Hematopoietic multipotent progenitor cell (in vitro differentiated cells): ENCODE measurements around a stretch of chr6.

GRCh38 chr6:163471813-163472268, 57.3 kb downstream of the QKI start:
- CAGE, long polyA plus RNA = no peak

- CAGE, long polyA plus RNA = no peak
Observed at GRCh38 chr6:163476230-163476819, 61.8 kb downstream of the QKI start.

GRCh38 chr6:163963181-163963686, 548.7 kb downstream of the QKI start:
- CAGE, long polyA plus RNA = no peak

- CAGE, long polyA plus RNA = no peak
Observed at GRCh38 chr6:164827396-164828003, 481.9 kb downstream of the C6orf118 start.

DNA sequence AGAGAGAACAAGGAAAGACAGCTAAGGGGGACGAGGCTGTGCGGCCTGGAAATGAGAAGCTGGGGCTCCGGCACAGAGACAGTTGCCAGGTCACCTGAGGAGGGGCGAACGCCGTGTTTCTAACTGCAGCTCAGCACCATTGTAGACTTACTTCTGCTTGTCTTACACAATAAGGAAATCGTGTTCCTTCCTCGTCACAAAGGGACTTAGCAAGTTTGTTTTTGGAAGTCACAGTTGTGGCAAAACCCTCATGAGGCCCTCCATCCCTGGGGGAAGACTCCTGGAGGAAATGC, 69.0 kb upstream of the TBXT start:
- CAGE, long polyA plus RNA = no peak

DNA sequence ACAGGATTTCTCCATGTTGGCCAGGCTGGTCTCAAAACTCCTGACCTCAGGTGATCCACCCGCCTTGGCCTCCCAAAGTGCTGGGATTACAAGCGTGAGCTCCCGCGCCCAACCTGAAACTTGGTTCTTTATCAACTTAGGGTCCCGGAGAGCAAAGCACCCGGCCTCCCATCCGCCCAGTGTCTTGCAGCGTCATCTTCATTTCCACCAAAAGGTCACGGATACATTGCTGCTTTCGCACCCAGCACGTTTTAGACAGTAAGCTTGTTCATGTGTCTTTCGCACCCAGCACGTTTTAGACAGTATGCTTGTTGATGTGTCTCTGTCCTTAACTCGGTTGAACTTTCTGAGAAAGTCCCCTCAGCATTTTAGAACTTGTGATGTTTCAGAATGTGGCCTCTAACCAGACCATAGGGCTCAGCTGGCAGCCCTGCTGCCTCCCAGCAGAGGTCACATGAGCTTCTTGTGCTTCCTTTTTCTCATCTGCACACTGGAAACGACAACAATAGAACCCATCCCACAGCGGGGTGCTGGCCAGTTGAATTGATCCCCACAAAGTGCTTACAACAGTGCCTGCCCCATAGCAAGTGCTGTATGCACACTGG, 48.7 kb downstream of the PRR18 start:
- CAGE, long polyA plus RNA = no peak

DNA sequence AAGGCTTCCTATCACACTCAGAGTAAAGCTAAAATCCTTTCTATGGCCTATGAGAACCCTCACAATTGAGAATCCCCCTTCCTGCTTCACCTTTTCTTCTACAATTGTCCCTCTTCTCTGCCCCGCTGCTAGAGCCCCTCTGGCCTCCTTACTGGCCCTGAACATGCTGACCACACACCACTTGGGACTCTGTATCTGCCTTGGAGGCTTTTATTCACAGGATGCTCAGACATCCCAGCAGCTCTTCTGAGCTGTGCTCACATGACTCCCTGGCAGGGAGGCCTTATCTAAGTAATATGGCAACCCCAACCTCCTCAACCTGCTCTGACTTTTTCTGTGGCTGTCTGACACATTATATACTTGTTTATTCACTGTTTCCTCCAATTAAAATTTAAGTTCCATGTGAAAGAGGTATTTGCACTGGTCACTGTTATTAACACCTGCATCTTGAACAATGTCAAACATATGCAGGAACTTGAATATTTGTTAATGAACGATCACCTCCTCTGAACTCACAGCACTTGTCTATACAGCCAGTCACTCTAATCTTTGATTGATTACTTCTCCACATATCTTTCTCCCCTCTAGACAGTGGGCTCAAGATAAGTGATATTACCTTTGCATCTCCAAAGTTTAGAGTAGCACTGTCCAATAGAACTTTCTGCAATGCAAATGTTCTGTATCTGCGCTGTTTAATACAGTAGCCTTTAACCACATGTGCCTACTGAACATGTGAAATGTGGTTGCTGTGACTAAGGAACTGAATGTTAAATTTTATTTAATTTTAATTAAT, 1.8 kb downstream of the SFT2D1 start:
- CAGE, long polyA plus RNA = no peak

DNA sequence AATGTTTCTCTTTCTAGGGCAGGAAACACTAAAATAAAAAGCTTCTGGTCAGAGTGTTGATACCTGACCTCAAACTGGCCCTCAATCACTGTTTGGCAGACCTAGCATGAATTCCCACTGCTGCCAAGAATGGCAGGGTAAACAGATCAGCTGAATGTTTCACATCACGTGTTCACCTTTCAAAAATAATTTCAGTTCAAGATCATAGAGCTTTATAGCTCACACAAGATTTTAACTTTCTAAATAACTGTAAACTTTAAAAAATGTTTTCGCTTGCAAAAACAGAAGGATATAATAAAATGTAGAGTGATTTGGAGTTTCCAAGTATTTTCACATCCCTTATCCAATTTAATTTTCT, 2.9 kb downstream of the MPC1 start:
- CAGE, long polyA plus RNA = no peak

DNA sequence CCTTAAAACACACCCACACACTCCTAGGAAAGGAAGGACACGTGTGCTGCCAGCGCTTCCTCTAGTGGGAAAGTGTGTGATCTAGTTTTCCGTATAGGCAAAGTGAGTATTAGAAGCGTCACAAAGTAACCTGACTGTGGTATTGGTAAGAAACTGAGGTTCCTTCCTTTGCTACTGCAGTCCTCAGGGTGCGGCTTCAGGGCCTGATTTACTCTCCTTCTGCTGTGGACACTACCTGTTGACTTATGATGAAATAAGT, 36.0 kb upstream of the MPC1 start:
- CAGE, long polyA plus RNA = no peak

GRCh38 chr6:166478758-166479570, 96.2 kb upstream of the MPC1 start:
- CAGE, long polyA plus RNA = no peak

DNA sequence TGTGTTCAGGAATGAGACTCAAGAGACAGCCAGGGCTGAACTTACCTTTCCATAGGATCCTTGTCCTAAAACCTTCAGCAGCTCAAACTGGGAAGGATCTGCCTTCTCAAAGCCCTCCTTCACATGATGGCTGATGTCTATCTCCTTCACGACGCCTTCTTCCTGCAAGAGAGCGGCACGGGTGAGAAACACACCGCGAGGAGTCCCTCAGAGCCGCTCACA, 47.9 kb downstream of the RAMACL start:
- CAGE, long polyA plus RNA = no peak

DNA sequence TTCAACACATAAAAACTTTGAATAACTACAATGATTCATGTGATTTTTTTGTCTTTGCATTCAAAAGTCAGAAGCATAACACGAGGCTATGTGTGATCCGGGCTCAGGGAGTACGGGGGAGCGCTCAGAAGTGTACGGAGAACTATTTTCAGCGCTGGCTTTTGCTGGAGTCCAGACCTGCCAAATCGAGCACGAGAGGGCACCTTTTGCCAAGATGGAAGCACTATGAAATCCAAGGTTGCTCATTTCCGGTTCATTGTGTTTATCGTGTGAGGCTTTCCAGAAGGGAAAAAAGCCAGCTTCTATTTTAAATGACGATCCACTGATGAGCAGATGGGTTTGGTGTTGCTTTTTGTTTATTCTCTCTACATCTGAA, 11.3 kb downstream of the RAMACL start:
- CAGE, long polyA plus RNA = no peak

- CAGE, long polyA plus RNA = no peak
Observed at GRCh38 chr6:166614840-166615442, 12.1 kb downstream of the RPS6KA2 start.

GRCh38 chr6:166619929-166620501, 7.0 kb downstream of the RPS6KA2 start:
- CAGE, long polyA plus RNA = no peak

GRCh38 chr6:166624144-166624688, 2.8 kb downstream of the RPS6KA2 start:
- CAGE, long polyA plus RNA = no peak

GRCh38 chr6:166925421-166925941, 30.9 kb downstream of the RNASET2 start:
- CAGE, long polyA plus RNA = no peak

GRCh38 chr6:166957692-166958083, 1.3 kb upstream of the RNASET2 start:
- CAGE, long polyA plus RNA = no peak

DNA sequence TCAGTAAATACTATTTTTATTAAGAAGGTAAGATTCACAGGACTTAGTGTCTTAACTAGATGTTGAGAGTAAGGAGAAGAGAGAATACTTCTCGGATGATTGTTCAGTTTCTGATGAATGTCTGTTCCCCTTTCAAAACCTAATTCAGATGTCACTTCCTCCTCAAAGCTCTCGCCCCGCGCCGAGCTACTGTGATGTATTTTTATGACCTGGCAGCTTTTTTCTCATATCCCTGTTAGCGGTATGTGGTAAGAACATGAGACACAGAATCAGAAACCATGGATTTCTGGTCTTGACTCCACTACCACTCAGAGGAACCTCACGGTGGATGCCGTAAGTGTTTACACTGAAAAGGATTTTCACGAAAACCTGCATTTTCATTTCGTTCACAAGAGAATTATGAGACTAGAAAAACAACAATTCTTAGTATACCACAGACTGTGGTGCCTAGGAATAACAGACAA, 48.4 kb downstream of the CEP43 start:
- CAGE, long polyA plus RNA = no peak

GRCh38 chr6:167094846-167095341, 28.0 kb upstream of the CCR6 start:
- CAGE, long polyA plus RNA = no peak

- CAGE, long polyA plus RNA = no peak
Observed at GRCh38 chr6:167112427-167113450, 10.2 kb upstream of the CCR6 start.